Heart (tissue), 3 donors: ENCODE measurements around a stretch of chr22.

GRCh38 chr22:32583740-32584572 is 109.3 kb downstream of the FBXO7 start:
- RAMPAGE, long total RNA, 2 experiments: no peak in any of the 2 experiments

DNA sequence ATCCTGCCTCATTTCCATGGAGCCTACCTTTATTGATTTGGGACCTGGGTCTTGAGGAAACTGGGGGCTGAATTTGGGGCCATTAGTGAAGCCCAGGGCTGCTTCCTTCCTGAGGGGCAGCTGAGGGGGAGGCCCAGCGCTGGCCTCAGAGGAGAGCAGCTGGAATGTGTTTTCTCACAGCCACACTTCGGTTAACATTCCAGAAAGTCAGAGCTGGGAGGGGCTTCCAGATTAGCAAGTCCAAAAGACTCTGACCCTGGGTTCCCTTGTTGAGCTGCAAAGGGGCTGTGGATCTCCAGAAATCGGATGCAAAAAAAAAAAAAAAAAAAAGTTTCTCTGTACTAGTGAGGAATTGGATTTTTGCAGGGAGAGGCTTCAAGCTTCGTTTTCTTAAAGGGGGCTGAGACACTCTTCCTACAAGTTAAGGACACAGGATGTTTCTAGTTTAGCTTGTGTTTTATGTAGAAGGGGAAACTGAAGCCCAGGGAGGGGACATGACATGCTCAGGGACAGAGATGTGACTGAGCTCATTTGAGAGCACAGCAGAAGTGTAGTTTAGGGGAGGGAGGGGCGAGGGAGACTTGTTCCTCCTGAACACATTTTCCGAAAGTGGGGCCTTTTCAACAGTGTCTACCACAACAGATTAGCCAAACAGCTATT is 147.9 kb downstream of the FBXO7 start:
- RAMPAGE, long total RNA, 2 experiments: no peak in any of the 2 experiments

- RAMPAGE, long total RNA, 2 experiments: no peak in any of the 2 experiments
Measured at GRCh38 chr22:32628952-32629223, 154.3 kb downstream of the FBXO7 start.

- RAMPAGE, long total RNA, 2 experiments: no peak in any of the 2 experiments
Measured at GRCh38 chr22:32700145-32700485, 101.4 kb upstream of the TIMP3 start.

DNA sequence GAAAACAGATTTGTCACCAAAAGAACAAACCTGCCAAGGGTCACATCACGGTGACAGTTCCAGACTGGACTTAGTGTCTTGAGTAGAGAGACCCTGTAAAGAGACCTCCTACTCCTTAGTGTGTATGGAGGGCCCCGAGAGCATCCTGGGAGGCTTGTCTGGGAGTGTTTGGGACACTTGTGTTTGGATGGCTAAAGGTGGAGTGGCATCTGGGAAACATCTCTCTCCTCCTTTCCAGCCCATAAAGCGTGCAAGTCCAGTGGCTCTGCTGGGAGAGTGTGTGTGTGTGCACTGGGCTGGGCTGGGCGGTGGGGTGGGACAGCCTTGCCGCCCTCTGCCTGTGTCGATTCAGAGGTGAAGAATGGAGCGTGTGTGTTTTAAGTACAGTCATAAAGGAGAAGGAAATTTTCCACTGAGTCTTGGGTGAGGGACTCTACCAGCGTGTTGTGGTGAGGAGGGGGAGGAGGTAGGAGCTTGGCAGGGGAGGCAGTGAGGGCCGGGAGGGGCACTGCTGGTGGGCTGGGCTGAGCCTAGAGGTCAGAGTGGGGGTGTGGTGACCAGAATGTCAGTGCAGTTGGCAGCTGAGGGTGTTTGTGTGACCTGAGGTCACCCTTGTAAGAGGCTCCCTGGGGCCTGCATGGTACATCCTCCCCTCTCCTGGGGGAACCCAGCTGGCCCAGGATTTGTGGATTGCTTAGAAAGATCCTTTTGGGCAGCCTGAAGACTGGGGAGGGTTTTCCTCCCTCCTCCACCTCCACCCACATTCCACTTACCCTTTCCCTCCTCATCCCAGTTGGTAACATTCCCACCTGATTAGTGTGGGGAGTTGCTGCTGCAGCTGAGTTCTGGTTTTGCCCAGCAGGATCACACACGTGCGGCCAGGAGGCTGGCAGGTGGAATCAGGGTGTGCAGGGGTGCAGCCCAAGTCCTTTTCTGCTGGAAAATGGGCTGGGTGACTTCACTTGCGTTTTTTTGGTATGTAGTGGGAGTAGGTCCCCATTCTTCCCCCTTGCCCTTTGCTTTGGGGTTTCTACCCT is 1.7 kb downstream of the TIMP3 start:
- RAMPAGE, long total RNA, 2 experiments: no peak in any of the 2 experiments

DNA sequence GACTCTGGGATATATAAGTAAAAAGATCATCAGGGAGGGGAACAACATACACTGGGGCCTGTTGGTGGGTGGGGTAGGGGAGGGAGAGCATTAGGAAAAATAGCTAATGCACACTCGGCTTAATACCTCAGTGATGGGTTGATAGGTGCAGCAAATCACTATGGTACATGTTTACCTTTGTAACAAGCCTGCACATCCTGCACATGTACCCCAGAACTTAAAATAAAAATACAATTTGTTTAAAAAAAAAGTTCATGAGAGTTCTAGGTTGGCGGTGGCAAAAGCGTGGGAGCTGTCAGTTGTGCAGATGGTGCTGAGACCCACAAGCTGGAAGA is 40.1 kb downstream of the TIMP3 start:
- RAMPAGE, long total RNA, 2 experiments: no peak in any of the 2 experiments

DNA sequence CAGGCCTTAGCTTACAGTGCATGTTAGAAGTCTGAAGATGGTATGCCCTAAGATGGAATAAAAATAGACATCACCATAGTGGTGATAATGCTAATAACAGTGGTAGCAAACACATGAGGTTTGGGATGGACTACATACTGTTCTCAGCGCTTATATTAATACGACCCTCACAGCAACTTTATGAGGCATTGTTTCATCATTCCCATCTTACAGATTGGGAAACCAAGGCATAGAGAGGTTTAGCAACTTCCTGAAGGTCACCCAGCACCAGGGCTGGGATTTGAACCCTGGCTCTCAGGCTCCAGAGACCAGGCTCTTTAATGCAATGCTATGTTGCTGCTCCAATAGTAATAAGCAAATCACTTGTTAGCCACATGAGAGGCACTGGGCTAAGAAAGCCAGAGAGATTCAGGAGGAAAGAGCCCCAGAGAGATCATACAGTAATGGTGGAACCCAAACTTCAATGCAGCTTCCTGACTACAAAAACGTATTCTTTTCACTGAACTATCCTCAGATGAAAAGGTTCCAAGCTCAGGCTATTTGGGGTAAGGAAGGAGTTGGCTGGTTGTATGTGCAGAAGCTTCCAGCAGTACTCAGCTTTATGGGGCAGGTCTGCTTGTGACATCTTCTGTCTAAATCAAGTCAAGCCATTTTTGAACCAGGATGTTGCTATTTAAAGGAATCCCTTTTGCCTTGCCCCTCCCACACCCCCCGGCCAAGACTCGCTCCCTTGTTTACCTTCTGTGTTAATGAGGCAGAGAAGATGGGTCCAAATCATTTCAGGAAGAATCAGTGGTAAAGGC is 45.1 kb downstream of the TIMP3 start:
- RAMPAGE, long total RNA, 2 experiments: no peak in any of the 2 experiments

DNA sequence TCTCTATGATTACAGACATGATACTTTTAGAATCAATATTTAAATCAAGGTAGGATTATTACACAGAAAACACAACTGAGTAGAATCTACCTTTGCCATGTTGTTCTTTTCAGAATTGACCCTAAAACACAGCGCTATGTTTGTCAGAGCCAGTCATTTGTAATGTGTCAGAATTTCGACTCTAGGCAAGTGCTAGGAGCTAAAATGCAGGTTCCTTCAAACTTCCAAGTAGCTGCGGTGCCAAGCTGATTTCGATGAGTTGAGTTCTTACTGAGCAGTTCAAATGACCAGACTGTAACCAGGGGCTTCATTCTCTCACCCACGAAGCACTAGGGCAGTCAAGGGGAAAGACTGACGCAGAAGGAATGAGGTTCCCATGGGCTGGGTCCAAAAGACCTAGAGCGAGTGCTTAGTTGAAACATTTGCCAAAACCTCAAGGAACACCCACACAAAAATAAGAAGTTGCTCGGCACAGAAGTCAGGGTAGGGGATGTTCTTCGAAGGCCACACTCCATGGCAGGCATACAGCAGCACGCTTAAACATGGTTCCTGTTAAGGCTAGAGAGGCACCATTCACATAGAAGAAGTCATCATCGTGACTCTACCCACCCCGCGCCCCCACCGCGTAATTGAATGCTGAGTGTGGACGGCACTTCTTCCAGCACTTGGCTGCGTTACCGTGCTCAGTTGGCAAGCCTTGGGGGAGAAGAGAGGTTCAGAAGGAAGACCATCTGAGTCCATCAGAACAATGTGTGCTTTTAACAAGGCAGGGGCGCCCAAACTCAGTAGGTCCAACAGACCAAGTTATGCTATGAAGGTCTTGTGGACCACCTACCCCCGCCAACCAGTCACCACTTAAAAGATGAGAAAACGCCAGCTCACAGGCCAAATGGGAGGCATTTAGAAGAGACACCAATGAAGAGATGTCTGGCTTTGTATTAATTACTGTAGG is 52.9 kb downstream of the TIMP3 start:
- RAMPAGE, long total RNA, 2 experiments: no peak in any of the 2 experiments

DNA sequence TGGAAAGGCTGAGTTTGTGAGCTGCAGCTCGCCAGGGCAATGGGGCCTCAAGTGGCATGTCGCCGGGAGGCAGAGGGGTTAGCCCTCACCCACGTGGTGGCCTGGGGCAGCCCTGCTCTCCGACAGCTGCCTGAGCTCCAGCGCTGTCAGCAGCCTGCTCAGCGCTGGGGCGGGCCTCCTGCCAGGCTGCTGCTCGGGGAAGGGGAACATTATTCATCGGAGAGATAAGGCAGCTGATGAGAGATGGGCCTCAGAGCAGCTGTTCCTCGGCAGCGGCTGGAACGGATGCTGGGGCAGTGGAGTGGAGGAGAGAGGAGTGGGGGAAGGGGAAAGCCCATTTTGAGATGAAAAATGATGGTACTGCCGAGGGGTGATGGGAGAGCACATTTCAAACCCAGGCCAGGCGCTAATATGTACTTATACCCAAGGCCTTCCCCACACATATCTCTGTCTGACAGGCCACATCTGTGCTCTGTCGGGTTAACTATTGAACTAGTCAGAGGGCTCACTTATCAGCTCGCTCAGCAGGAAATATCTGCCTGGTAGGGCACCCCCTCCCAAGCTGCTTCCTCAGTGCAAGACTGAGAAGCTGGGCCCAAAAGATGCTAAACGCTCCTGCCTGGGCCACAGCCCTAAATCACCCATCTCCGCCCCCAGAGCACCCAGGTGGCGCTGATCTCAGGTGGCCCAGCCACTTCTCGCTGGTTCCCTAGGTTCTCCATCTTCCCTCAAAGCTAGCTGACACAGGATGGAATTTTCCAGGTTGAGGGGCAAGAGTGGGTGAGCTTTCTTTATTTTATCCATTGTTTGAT is 79.6 kb downstream of the TIMP3 start:
- RAMPAGE, long total RNA, 2 experiments: no peak in any of the 2 experiments

- RAMPAGE, long total RNA, 2 experiments: no peak in any of the 2 experiments
Measured at GRCh38 chr22:33109554-33109847, 51.3 kb upstream of the SYN3 start.

DNA sequence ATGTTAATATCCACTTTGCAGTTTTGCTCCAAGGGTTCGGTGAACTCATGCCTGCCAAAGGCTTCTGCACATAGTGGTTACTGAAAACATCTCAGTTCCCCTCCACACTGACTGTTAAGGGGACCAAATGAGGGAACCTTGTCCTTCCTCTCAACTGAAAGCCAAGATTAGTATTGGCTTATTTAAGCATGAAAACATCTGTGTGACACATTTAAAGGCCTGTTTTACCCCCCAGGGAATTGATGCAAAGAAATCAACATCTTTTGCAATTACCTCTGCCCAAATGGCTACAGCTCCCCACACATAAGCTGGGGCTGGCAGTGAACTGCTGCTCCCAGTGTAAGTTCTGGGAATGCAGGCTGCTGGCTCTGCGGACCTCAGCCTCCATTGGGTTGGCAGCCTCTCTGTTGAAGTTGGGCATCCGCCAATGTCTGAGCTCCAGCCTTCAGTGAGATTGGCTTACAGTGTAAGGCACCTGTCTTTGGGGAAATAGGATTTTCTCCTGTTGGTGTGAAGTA is 213.3 kb upstream of the SYN3 start:
- RAMPAGE, long total RNA, 2 experiments: no peak in any of the 2 experiments

DNA sequence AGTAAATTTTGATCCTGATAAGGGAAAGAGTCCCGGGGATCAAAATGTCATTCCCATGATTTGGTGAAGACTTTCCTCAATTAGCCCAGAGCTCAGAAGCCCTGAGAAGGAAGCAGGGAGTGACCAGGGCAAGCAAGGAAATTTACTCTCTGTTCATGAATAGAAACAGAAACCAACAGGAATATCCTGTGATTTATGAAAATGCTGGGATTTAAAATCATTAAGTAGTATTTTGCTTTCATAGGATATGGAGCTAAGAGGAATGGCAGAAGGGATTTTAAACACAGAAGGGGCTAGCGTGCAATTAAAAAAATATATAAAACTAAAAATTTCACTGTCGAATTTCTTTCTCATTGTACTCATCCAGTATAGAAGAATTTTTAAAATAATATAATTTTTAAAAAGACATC is 356.5 kb downstream of the LARGE1 start:
- RAMPAGE, long total RNA, 2 experiments: no peak in any of the 2 experiments

GRCh38 chr22:33736967-33737685 is 183.2 kb downstream of the LARGE1 start:
- RAMPAGE, long total RNA, 2 experiments: no peak in any of the 2 experiments

DNA sequence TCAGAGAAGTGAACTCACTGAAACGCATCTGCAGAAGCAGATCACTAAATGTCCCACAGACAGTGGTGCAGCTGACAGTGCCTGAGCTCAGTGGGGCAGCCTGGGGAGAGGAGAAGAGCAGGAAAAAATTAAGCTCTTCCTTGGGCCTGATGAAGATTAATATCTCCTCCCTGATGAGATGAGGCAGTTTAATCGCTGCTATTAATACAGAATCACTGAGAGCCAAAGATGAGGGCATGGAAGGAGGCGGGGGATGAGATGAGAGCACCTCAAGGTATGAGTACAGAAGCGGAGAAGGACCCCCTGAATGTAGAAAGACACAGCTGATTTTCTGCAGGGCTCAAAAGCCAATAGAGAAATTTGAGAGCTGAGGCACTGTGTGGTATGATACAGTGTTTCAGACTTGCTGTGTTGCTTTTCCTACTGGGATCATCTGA is 180.6 kb downstream of the LARGE1 start:
- RAMPAGE, long total RNA, 2 experiments: no peak in any of the 2 experiments

GRCh38 chr22:33851165-33851925 is 68.9 kb downstream of the LARGE1 start:
- RAMPAGE, long total RNA, 2 experiments: no peak in any of the 2 experiments

GRCh38 chr22:33889747-33890196 is 30.5 kb downstream of the LARGE1 start:
- RAMPAGE, long total RNA, 2 experiments: no peak in any of the 2 experiments

DNA sequence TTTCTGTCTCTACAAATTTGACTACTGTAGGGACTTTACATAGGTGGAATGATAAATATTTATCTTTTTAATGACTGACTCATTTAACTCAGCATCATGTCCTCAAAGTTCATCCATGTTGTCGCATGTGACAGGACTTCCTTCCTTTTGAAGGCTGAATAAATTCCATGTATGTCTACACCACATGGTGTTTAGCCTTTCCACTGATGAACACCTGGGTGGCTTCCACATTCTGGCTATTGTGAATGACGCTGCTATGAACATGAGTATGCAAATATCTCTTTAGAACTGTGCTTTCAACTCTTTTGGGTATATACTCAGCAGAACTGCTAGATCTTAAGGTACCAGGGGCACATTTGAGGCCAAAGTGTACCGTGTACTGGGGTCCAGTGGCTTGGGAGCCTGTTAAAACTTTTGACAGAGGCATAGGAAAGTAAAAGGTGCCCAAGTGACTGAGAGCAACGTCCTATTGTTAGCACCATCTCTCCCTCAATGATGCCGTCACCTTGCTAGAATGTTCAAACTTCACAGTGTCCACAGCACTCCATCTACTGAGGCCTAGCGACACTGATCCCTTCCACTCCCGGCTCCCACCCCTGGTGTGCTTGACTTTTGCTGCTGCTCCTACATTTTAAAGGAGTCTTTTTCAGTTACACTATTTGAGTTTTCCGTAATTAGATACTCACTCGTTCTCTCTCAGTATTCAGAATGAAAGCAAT is 24.0 kb downstream of the LARGE1 start:
- RAMPAGE, long total RNA, 2 experiments: no peak in any of the 2 experiments

DNA sequence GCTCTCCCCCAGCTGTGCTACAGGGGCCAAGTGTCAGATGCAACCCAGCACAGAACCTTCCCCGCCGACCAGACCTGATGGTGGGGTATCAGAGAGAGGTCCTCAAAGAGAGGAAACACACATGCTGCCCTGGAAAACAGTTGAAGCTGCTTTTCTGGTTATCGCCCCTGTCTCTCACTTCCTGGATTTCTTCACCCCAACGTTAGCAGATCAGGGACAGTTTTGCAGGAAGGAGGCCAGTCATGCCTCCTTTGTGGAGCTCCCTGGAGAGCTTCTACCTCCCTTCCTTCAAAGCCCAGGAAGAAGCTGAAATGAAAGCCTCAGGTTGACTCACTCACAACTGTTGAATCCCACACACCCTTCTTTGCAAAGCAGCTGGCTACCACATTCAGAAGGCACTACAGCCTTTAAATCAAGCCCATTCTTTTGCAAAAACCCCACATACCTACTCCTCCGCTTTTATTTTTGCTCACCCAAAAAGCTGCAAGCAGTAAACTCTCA is 23.4 kb downstream of the LARGE1 start:
- RAMPAGE, long total RNA, 2 experiments: no peak in any of the 2 experiments

- RAMPAGE, long total RNA, 2 experiments: no peak in any of the 2 experiments
Measured at GRCh38 chr22:35350467-35351539, 30.1 kb upstream of the HMOX1 start.

- RAMPAGE, long total RNA, 2 experiments: no peak in any of the 2 experiments
Measured at GRCh38 chr22:35430996-35431266, 31.0 kb downstream of the MCM5 start.